Subcutaneous preadipocyte (primary cell): ENCODE data around the genes CLIP1 and ABCB9.

DNA sequence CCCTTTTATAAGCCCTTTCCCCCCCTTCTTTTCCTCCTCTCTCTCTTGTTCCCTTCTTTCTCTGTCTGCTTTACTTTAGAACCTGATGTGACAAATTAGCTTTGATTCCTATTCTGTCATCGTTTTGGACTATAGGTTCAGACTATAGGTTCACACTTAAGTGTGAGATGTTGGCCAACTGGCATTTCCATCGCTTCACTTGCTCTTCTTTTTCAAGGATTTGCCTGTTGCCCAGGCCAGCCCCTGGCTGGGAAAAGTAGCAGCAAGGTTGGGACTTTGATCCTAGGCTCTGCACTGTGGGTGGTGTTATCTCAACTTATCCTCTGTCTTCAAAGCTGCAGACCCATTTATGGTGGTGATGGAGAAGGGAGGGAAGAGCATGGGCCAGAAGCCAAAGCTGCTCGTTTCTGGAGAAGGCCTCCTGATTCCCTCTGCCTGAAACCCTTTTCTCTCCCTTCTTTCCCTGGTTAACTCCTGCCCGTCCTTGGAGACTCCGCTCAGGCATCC lies 27.3 kb downstream of the MLXIP start:
- CAGE, long polyA plus RNA, result no peak

GRCh38 chr12:122116760-122117464 lies 38.4 kb downstream of the MLXIP start:
- CAGE, long polyA plus RNA, result no peak

GRCh38 chr12:122123173-122123746 lies 44.7 kb downstream of the MLXIP start:
- CAGE, long polyA plus RNA, result no peak

DNA sequence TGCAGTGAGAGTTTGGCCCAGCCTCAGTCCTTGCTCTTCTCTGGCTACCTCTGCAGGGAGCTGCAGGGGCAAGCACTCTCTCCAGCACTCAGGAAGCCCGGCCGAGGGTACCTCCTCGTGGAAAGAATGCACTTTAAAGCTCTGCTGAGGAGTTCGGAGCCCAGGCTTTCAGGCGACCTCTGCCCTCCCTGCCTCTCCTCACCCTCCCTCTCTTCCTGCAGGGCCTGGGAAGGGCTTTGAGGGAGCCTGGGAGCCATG lies 31.1 kb downstream of the IL31 start:
- CAGE, long polyA plus RNA, result no peak

- CAGE, long polyA plus RNA, result no peak
These were observed 13.0 kb upstream of the VPS33A start for GRCh38 chr12:122279277-122279691.

GRCh38 chr12:122323163-122323665 lies 56.9 kb upstream of the VPS33A start:
- CAGE, long polyA plus RNA, result no peak

GRCh38 chr12:122327425-122328631 lies 61.5 kb upstream of the VPS33A start:
- CAGE, long polyA plus RNA, result no peak

DNA sequence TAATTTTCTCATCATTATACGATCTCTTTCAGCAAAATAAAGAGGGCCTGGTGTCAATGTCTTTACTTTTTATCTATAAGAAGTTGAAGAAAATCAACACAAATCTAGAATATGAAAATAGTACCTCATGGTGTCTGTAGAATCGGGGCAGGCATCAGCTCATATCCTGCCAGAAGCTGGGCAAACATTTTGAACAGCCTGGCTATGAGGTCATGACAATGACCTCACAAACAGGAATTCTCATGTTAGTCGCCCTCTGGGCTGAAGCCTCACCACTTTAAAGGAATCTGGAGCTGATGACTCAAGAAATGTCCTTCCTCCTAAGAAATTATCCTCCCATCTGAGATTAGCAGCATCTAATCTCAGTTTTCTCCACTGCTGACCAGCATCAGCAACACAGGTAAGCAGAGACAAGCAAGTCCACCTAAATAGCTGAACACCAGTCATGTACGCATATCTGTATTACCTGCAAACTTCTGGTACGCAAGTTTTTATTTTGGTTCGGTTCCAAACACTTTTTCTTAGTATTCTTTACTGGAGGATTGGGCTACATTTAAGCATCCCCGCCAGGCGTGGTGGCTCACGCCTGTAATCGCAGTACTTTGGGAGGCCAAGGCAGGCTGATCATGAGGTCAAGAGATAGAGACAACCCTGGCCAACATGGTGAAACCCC lies 27.1 kb downstream of the CLIP1 start:
- CAGE, long polyA plus RNA, result no peak

DNA sequence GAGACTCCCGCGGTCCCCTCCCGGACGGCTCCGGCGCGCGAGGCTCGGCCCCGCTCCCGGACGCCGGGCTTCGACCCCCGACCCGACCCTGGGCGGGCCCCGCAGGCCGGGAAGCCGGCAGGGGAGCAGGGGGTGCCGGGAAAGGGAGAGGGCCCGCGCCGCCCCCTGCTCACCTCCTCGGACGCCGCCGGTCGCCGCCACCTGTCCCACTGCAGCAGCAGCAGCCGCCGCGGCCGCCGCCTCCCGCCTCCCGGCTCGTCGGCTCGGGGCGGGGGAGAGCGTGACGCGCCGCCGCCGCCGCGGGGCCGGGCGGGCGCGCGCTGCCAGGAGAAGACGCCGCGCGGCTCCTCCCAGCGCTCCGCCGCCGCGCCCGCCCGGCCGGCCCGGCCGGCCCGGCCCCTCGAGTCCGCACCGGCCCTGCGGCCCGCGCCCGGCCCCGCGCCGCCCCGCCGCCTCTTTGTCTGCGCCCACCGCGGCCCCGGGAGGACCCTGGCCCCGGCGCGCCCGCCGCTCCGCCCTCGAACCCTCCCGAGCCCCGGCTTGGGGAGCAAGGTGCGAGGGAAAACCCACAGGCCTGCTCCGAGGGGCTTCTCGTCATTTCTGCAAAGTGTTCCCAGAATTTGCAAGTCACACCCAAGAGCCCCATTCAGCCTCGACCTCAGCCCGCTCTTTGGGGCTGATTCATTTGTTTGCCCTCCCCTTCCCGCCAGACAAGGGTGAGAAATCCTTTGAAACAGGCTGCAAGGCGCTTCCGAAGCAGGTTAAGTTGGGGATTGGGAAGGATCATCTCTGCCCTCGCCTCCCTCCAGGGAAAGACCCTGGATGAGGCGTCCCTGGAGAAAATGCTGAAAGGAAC lies at the start of gene CLIP1:
Gene CLIP1 (minus strand): TSS at position 322 of the 856 bp plus-strand sequence.
- CAGE, long polyA plus RNA, result no peak

DNA sequence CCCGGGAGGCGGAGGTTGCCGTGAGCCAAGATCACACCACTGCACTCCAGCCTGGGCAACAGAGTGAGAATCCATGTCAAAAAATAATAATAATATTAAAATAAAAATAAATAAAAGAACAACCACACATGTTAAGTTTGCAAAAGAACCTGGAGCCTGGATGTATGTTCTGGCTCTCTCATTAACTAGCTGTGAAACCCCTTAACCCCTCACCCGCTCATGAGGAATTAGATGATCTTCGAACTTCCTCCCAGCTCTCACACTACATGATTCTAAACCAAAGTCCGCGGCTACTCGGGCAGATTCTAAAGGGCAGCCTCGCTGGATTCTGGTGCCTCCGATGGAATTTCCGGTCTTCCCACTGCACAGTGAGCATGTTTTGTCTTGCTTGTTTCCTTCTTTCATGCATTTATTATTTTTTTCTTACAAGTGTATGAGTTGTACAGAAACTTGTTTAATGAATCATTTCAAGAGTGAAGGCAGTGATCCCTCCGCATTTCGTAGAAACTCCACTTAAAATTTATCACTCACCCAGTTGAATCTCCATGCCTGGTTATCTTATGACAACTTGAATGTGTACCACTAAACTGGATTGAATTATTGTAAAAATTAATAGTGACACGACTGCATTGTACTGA lies 4.4 kb upstream of the HCAR3 start:
- CAGE, long polyA plus RNA, result no peak

DNA sequence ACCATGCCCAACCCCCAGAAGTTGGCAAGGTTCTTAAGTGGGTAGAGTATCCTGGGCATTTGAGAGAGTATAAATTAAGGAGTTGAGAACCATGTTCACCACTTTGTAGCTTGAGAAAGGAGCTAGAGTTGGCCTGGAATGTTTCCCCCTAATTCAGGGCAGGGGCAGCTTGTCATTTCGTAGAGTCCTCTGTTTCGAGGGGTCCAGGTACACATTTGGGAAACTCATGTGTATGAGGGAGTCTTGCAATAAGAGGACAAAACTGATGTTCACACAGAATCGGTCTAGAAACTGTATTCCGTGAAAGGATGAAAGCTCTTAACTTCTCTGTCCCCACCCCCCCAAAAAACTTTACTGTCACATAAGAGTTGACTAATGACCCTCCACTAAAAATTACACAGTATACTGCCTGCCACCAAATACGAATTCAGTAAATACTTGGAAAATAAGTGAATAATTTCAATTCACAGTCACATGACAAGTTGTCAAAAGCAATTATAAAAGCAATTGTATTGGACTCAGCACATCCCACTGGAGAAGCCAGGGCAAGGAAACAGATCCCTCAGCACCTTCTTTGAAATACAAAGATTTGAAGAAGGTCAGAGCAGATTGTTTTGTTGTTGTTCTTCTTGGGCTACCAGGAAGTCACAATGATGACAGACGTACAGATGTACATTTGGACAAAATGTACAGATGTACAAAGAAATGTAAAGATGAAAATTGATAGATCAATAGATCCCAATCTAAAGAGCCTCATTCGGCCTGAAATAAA lies 2.7 kb downstream of the HCAR1 start:
- CAGE, long polyA plus RNA, result no peak

DNA sequence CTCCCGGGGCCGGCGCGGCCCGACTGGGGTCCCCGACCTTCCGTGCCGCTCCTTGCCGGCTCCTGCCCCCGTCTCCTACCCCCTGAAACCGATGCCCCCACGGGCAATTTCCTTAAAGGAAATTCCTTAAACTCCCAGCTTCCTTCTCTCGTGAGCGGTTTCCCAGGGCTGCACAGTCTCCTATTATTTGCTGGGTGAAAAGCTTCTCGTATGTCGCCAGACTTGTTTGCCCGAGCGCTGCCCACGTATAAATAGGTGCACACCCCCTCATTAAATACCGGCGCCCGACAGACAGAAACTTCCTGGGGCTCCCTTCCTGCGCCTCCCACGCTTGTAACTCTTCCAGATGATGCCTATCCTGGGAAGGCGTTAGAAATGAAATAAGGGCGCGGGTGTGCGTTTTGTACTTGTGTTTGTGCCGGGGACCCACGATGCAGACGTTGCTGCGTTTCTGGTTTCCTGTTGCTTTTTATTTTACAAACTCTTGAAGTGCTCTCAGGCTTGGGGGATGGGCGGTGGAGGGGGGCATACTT lies 858 bp downstream of the HIP1R start:
- CAGE, long polyA plus RNA, result no peak

DNA sequence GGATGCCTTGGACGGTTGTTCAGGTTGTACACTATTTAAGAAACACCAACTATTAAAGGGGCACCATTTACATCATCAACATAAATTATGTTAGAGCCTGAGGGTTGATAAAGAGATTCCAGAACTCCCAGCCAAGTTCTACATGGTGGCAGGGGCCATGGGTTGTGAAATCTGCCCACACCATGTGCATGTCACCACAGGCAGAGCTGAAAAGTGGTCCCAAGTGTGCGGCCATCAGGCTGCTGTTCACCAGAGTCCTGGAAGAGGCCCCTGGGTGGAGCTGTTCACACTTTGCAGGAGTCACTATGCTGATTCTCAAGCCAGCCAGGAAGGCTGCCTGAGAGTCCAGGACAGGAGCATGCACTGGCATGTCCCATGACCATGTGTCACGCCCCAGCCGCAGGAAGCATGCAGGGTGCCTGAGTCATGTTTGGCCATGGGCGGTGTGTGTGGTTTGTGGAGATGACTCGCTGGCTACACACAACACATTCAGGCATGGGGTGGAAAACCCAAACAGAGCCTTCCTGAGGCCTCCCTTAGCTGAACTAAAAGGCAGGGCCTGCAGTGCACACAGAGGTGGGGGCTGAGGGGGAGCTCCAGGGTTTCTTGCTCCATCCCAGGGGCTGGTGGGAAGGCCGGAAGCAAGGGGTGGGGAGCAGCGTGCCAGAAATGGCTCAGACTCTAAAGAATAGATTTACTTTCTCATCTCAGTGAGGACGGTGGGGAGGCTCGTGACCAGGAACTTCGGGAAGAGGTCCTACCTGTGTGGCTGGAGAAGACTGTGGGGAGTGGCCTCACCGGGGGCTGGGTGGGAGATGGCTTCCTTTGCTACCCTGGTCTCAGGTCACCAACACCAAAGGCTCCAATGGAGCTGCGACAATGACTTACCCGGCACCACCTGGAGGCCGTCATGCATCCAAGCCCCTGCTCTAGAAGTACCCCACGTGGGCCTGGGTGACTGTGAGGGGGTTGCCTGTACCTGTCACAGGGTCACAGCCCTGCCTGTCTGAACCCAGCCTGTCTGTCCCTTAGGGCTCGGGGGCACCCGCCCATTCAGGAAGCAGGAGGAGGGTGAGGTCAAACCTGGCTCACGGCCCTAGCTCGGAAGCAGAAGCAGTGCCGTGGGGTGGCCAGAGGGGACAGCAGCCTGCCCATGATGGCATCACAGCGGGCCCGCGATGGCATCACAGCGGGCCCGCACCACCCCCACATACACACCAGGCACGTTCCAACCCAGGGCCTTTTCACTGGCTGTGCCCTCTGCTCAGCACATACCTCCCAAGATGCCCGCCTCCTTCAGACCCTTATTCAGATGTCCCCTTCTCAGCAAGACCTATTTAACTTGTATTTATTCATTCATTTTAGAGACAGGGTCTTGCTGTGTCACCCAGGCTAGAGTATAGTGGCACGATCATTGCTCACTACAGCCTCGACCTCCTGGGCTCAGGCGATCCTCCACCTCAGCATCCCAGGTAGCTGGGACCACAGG lies 19.1 kb downstream of the ABCB9 start:
- CAGE, long polyA plus RNA, result no peak

GRCh38 chr12:122961527-122962215 lies 4.6 kb downstream of the ABCB9 start:
- CAGE, long polyA plus RNA, result no peak

DNA sequence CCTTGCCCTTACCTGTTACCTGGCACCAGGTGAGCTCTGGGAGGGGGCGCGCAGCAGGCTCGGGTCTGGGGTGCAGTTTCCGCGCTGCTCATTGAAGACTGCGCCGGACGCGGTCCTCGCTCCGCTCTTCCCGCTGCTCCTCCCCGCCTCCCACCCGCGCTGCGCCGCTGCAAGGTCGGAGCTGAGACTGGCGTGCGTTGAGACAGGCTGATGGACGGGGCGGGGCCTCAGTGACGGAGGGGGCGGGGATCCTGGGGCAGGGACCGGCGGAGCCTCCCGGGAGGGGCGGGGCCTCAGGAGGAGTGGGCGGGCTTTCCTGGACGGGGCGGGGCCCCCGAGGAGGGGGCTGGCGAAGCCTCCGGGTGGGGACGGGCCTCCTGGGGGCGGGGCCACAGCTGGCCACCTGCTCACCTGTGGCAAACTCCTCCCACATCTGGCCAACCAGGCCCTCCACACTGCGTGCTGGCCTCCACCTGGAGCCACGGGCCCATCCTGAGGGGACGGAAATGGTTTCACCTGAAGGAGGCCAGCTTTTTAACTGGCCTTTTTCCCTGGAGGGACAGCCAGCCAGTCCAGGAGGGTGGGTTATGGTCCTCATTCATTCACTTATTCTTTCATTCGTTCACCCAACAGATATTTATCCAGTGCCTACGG lies at the start of gene ABCB9:
Gene ABCB9 (minus strand): TSS at position 189 of the 654 bp plus-strand sequence.
- CAGE, long polyA plus RNA, result no peak

GRCh38 chr12:122981033-122982075 lies 873 bp downstream of the ARL6IP4 start:
- CAGE, long polyA plus RNA, result no peak

DNA sequence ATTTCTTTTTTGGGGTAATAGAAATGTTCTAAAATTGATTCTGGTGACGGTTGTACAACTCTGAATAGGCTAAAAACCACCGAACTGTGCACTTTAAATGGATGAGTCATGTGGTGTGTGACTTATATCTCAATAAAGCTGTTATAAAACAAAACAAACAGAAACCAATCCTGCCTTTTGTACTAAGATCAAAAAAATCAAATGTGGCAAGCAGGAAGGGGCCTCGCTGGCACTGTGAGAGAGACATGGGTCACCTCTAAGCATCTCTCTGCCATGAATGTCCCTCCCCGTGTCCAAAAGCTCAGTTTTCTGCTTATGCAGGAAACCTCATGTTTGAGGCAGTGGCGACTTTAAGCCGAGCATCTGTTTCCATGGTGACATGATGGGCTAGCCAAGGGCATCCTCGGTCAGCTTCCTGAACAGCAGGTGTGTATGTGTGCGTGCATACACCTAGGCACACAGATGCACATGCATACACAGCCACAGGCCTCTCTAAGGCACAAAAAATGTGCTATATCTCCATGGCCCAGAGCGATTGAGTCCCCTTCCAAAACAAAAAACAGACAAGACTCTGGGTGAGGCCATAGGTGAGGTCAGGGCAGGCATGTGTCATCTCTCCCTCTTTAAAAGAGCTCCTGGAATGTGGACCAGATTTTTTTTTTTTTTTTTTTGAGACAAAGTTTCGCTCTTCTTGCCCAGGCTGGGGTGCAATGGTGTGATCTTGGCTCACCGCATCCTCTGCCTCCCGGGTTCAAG lies 44.5 kb downstream of the ARL6IP4 start:
- CAGE, long polyA plus RNA, result no peak

GRCh38 chr12:123064323-123064939 lies 84.0 kb downstream of the ARL6IP4 start:
- CAGE, long polyA plus RNA, result no peak

DNA sequence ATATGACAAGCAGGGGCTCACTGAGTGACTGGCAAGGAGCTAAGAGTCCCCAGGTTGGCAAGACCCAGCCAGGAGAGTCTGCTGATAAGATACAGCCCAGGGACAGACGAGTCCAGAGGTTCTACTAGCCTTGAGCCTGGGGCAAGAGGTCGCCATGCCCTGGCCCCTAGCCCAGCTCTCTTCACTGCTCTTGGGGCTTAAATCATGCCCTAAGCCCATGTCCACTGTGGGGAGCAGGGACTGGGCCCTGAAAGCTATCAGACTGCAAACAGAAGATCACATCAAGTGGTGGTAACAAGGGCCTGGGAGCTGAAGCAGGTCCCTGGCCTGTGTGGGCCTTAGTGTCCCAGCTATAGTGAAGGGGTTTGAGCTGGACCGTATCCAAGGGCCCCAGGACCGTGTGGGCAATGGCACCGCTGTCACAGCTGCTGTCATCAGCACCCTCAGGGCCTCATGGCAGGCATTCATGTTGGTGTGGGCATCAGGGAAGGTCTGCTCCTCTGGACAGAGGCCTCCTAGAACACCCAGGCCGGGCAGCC lies 80.8 kb downstream of the PITPNM2 start:
- CAGE, long polyA plus RNA, result no peak

- CAGE, long polyA plus RNA, result no peak
These were observed 35.3 kb downstream of the PITPNM2 start for GRCh38 chr12:123115393-123116097.